ENCODE measurements around a stretch of chr22.

DNA sequence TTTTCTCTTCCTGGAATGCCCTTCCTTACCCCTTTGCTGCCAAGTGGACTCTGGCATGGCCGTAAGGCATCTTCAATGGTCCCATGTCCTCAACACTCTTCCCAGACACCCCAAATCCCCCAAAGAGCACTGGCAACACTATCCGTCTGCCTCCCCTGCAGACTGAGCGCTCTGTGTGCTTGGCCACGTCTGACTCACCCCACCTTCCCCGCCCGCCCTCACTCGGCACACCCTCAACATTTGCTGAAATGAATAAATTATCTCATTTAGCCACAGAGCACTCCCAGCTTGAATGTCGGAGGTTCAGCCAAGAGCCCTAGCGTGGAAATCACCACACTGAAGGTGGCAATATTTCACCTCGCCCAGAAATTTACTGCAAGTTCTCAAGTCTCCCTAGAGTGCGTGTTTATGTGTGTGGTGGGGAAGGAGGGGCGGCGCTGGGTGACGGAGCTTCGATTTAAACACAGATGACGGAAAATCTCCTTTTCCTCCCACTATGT, 46.6 kb upstream of the TCF20 start:
- RAMPAGE, long total RNA: no peak
- RRBS: no CpG with 5 or more reads among the region's 16 CpGs

DNA sequence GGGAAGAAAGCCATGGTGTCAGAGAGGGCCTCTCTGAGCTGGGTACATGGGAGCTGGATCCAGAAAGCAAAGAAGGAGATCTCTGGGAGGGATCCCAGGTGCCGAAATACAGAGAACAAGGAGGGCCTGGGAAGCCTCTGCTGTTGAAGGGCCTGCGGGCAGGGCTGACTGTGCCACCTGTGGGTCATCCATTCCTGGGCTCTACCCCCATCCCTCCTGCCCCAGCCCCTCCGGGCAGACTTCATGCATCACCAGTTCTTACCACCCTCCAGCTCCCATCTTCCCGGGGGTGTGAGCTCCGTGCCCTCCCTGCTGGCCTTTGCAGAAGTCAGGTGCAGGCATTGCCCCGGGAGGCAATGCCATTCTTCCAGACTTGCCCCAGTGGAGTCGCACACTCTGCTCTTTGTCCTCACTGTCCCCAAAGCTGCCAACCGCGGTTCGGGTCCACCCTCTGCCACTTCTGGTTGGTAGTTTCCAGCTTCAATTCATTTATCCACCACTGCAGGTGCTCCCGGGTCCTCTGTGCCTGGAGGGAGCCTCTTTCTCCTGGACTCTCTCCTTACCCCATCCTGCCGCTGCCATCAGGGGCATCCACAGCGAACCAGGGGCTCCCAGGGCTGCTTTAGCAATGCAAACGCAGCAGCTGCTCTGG, 28.2 kb downstream of the NFAM1 start:
- RAMPAGE, long total RNA: no peak
- RRBS: 78% methylated on average over 3 of the region's 14 CpGs

- RAMPAGE, long total RNA: no peak
- RRBS: no CpG with 5 or more reads among the region's 17 CpGs
These were observed 1.5 kb upstream of the NFAM1 start for GRCh38 chr22:42433669-42434158.

DNA sequence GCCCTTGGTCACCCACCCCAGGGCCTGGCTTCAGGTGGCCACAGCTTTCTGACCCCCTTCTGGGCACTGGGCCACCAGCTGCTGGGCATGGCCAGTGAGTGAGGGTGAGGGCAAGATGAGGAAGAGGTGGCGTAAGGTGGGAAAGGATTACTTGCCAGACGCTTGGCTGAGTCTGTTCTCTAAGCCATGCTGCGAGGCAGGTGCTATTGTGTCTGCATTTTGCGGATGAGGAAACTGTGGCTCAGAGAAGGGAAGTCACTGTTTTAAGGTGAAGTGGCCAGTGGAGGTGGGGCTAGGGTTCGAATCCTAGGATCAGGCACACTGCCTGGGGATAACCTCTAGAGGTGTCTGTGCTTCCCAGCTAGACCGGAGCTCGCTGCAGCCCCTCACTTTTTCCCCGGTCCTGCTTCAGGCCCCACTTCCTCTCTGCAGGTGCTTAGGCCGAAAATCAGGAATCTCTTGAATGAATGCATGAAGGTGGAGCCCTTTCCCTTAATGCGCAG, 7.9 kb upstream of the NFAM1 start:
- RAMPAGE, long total RNA: no peak
- RRBS: no CpG with 5 or more reads among the region's 10 CpGs

DNA sequence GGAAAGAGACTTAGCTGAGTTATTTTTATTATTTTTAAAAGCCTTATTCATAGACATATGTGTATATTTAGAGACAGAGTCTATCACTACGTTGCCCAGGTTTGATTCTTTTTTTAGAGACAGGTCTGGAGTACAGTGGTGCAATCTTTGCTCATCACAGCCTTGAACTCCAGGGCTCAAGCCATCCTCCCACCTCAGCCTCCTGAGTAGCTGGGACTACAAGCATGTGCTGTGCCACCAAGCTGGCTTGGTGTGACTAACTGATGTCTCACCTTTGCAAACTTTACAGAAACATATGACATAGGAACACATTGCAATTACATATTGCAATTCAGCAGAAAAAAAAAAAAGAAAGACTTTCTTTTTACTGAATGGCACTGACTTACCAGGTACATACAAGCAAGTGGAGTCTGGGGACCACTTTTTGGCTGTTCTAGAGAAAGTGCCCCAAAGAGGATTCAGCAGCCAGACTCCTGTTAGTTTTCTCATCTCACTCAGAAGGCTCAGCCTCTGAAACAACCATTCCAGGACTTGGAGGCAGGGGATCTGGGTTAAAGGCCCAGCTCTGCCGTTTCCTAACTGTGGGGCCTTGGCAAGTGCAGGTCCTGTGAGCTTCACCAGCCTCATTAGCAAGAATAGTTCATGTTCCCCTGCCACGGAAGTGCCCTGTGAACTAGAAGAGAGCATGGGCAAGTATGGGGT, 11.2 kb upstream of the NFAM1 start:
- RAMPAGE, long total RNA: no peak
- RRBS: no CpG with 5 or more reads among the region's 3 CpGs

GRCh38 chr22:42500063-42501128, 19.2 kb downstream of the RRP7A start:
- RAMPAGE, long total RNA: no peak
- RRBS: 9% methylated on average over 5 of the region's 87 CpGs

GRCh38 chr22:42508593-42508921, 11.0 kb downstream of the RRP7A start:
- RAMPAGE, long total RNA: no peak
- RRBS: no CpG with 5 or more reads among the region's 3 CpGs

DNA sequence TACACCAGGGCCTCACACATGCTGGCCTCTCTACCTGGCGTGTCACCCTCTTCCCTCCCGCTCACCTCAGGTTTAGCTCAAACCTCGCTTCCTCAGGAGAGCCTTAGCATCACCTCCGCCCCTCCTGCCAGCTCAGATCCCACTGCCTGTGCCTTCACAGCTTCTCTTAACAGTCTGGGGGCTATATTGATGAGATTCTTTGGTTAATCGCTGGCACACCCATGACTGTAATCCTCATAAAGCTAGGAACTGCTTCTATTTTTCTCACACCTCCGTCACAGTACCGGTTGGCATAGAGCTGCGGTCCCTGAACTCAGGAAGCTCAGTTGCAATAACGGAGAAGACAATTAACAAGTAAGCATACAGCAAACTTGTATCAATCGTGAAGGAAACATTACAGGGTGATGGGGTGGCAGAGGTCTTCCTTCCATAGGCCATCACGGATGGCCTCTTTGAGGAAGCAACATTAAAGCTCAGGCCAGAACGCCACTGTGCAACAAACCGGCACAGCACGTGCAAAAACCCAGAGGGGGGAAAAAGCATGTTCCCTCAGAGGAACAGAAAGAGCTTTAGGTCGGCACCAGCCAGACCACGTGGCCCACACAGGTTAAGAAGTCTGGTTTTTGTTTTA, 27.1 kb downstream of the SERHL2 start:
- RAMPAGE, long total RNA: no peak
- RRBS: no CpG with 5 or more reads among the region's 16 CpGs

- RAMPAGE, long total RNA: no peak
- RRBS: no CpG with 5 or more reads among the region's 25 CpGs
These were observed 5.9 kb downstream of the POLDIP3 start for GRCh38 chr22:42608295-42609668.

GRCh38 chr22:42619200-42620143, 4.8 kb upstream of the POLDIP3 start:
- RAMPAGE, long total RNA: no peak
- RRBS: 92% methylated on average over 6 of the region's 36 CpGs

GRCh38 chr22:42627993-42628519, 12.3 kb downstream of the ATP5MGL start:
- RAMPAGE, long total RNA: no peak
- RRBS: no CpG with 5 or more reads among the region's 14 CpGs

DNA sequence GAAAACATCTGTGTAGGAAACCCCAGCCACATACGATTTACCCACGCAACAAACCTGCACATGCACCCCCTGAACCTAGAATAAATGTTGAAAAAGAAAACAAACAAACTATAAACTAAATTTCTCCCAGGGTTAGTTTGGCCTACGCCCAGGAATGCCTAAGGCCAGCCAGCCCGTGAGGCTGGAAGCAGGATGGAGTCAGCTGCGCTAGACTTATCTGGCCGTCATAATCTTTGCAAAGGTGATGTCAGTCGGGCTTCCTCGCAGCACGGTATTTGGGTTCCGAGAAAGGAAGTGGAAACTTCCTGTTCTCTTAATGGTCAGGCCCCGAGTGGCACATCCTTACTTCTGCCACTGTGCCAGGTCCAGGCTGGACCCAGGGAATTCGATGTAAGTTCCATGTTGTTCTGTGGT, 22.1 kb upstream of the CYB5R3 start:
- RAMPAGE, long total RNA: no peak
- RRBS: no CpG with 5 or more reads among the region's 12 CpGs

- RAMPAGE, long total RNA: no peak
- RRBS: 5% methylated on average over 37 of the region's 79 CpGs
These were observed 523 bp downstream of the A4GALT start for GRCh38 chr22:42719984-42720709.

DNA sequence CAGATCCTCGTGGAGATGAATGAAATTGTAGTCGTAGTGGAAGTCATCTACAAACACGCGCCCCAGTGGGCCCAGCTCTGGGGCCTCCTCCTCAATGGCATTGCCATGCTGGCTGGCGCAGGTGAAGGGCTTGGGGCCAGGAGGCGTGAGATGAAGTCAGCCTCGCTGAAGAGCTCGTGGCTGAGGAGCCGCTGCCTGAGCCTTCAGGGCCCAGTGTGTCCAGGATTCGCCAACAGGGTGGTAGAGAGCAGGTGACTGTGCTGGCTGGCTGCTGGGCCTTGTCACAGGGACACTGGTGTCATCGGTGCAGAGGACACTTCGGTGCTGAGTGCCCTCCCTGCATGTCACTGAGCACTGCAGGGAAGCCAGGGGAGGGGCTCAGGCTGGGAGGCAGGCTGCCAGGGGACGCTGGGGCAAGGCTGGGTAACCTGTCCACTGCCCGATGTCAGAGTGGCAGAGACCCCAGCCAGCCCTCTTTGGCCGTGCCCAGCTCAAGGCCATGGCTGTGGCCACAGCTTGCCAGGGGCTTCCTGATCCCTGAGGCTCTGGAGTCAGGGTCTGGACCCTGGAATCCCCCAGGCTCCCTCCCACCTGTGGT, 64.1 kb downstream of the ARFGAP3 start:
- RAMPAGE, long total RNA: no peak
- RRBS: no CpG with 5 or more reads among the region's 15 CpGs

DNA sequence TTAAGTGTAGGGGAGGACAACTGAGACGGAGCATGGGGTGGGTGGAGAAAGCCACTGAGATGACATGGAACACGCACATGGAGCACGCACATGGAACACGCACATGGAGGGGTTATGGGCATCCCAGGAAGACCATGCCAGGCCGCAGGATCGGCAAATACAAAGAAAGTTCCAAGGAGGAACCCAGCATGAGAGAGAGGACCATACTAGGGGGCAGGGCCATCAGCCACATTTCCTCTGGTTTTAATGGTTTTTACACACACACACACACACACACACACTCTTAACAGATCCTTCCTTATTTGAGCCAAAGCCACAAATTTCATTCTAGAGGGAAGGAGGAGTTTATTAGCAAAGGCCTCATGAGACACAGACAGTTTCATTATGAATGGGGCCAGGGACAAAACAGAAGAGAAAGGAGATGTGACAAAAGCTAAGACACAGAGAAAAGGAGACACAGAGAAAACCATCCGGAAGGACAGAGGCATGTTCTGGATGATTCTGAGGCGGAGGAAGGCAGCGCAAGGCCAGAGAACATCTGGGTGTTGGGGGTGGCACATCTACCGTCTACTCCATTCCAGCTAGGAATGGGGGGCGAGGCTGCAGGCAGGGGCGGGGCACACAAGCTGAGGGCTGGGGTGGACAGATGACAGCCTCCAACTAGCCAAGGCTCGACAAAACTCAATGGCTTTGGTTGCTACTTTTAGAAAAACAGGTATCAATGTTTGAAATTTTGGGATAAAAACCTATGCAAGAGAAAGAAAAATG, 32.2 kb upstream of the ARFGAP3 start:
- RAMPAGE, long total RNA: no peak
- RRBS: no CpG with 5 or more reads among the region's 13 CpGs

GRCh38 chr22:42895010-42895508, 38.0 kb upstream of the ARFGAP3 start:
- RAMPAGE, long total RNA: no peak
- RRBS: no CpG with 5 or more reads among the region's 7 CpGs

DNA sequence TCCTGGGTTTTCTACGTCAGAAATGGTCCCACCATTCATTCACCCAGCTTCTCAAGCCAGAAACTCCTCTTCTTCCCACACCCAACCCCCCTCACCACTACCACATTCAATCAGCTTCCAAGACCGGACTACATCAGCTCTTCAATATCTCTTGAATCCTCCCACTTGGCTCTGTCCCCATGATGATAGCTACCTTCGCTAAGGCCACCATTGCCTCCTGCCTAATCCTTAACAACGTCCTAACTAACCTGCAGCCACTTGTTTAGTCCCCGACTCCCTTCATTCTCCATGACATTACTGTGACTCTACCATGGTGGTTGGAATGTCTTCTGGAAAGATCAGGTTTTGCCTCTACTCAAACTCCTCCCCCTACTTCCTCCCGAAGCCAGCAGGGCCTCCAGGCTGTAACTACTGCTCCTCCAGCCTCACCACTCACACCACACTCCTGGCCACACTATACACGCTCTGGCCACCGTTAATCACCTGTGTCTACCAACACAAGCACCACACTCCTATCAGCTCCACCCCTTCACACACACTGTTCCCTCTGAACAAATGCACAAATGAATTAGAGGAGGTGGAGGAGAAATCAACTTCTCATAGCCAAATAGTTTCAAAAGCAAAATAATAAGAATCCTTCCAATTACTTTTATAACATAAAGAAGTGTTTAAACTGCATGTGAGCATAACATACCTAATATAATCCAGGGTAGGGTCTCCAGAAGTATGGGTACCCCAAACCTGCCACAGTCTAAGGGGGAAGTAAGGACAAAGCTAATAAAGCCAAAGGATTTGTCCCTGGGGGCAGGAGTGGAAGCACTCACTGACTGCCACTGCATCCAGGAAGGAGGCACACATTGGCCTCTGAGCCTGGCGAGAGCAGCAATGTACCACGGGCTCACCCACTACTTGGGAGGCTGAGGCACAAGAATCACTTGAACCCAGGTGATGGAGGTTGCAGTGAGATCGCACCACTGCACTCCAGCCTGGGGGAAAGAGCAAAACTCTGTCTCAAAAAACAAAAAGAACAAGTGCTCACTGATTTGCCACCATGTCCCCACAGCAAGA, 69.1 kb downstream of the PACSIN2 start:
- RAMPAGE, long total RNA: no peak
- RRBS: no CpG with 5 or more reads among the region's 11 CpGs

GRCh38 chr22:42947611-42948017, 67.3 kb downstream of the PACSIN2 start:
- RAMPAGE, long total RNA: no peak
- RRBS: no CpG with 5 or more reads among the region's 7 CpGs

DNA sequence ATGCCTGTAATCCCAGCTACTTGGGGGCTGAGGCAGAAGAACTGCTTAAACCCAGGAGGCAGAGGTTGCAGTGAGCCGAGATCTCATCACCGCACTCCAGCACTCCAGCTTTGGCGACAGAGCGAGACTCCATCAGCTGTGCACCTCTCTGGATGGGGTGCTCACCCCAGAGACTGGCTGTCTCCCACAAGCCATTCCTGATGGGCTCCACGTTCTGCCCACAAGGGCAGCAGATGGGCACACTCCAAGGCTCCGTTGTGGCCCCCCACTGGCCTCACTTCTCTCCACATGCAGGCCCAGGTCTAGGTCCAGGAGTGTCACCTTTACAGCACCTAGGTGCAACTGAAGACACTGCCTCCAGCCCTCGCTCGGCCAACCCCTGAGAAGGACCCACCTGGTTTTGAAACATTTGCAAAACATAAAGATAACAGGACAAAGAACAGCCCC, 29.7 kb downstream of the PACSIN2 start:
- RAMPAGE, long total RNA: no peak
- RRBS: no CpG with 5 or more reads among the region's 8 CpGs

DNA sequence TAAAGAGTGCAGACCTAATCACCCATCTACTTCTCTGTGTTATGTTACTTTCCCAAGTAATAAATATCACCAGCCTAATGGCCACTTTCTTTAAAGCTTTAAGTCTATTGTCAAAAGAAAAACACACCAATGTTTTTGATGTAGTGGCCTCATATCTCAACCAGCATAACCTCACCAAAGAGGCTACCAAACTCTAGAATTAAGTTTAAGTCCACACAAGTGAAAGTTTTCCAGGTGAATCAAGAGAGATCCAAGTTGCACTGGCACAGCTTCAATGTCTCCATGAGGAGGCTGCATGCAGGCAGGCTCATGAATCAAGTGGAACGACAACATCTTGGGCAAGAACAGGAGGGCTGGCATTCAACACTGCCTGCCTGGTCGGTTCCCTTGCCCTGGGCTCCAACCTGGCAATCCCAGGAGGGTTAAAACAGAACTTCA, 1.7 kb downstream of the PACSIN2 start:
- RAMPAGE, long total RNA: no peak
- RRBS: no CpG with 5 or more reads among the region's 2 CpGs

All from hepatocyte (in vitro differentiated cells and primary cell).